Placental pericyte (primary cell): ENCODE data around the genes LRCOL1 and CHFR.

- CAGE, long polyA plus RNA, result no peak
Measured at GRCh38 chr12:131530276-131530900, 180.5 kb upstream of the SFSWAP start.

- CAGE, long polyA plus RNA, result no peak
Measured at GRCh38 chr12:131710406-131710937, 418 bp upstream of the SFSWAP start.

DNA sequence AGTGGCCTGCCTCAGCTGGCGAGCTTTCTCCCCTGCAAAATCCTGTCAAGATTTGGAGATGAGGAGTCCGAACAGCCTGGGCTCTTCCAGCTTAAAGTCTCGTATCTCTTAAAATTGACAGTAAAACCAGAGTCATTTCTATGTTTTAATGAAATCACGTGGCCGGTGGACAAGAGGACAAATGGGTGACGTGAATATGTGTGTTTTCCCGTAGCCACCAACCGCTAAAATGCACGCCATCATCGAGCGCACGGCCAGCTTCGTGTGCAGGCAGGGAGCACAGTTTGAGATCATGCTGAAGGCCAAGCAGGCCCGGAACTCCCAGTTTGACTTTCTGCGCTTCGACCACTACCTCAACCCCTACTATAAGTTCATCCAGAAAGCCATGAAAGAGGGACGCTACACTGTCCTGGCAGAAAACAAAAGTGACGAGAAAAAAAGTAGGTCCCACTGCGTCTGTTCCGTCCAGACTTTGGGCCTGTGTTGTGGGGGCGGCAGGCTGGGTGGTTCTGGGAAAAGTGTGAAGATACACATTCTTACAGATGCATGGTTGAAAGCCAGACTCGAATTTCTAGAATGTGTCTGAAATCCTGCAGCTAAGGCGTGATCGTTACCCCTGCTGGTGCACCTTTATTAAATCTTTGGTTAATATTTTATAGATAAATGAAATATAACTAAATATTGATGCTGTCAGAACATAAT lies 14.5 kb downstream of the SFSWAP start:
- CAGE, long polyA plus RNA, result no peak

DNA sequence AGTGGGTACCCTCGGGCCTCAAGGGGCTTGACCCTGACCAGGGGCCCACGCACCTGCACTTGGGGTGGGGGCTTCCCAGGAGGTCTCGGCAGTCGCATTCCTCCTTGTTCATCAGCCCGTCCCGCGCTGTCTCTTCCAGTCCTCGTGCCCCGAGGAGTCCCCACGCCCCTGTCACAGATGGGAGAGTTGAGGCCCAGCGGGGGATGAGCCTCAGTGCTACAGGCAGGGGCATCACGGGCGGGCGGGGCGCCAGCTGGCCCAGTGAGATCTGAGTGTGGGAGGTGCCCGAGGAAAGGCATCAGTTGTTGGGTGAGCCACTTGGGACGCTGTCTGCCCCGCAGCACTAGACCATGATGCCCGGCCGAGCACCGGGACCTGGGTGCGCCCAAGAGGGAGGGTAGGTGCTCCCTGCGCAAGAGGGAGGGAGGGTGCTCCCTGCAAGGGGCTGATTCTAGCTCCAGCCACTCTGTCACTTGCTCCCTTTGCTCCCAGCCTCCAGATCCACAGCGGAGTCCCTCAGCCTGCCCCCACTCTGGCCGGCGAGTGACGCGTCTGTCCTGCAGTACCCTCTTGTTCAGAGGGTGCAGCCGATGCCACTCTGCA lies 23.7 kb downstream of the MMP17 start:
- CAGE, long polyA plus RNA, result no peak

DNA sequence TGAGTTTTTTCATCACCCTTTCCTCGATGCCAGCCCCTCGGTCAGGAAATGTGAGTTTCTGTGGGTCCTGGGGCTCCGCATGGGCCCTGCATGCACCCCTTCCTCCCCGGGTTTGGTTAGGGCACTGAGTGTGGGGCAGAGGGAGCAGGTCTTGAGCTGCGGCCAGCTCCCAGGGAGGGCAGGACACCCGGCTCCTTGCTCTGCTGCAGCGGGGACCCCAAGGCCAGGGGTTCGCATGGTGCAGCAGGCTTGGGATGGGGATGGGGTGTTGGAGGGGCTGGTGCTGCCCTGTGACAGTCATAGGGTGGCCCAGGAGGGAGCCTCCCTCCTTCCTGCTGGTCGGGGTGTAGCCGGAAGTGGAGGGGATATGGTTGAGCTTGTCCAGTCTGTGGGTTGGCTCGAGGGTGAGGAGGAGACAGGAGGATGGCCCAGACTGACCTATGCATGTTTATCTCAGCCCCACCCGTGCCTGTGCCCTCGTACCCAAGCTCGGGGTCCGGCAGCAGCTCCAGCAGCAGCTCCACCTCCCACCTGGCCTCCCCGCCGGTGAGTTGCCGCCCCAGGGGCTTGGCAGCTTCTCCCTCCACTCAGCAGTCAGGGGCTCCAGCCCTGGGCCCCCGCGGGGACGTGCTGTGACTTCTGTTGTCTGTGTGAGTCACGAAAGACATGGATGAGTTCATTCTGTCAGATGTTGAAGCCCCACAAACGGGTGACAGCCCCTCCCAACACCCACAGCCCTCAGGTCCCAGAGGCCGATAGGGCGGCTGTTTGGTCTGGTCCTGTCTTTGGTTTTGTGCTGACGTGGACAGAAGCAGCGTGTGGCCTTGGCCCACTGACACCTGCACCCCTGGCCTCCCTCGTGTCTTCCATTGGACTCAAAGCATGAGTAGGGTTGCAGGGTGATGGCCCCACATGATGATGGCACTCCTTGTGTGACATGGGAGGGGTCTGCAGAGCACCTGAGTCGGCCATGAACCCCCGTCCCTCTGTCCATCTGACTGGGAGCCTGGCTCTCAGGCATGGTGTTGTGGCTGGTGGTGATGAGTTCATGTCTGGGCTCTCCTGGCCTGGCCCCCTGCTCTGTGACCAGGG lies 16.2 kb downstream of the ULK1 start:
- CAGE, long polyA plus RNA, result no peak

DNA sequence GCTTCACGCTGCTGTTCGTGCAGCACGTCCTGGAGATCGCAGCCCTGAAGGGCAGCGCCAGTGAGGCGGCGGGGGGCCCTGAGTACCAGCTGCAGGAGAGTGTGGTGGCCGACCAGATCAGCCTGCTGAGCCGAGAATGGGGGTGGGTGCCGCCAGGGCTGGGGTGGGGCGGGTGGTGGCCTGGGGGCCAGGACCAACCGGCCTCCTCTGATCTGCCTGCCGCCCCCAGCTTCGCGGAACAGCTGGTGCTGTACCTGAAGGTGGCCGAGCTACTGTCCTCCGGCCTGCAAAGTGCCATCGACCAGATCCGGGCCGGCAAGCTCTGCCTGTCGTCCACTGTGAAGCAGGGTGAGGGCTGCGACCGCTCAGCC lies 9.8 kb upstream of the PUS1 start:
- CAGE, long polyA plus RNA, result no peak

GRCh38 chr12:131921775-131922321 lies 7.2 kb upstream of the PUS1 start:
- CAGE, long polyA plus RNA, result no peak

DNA sequence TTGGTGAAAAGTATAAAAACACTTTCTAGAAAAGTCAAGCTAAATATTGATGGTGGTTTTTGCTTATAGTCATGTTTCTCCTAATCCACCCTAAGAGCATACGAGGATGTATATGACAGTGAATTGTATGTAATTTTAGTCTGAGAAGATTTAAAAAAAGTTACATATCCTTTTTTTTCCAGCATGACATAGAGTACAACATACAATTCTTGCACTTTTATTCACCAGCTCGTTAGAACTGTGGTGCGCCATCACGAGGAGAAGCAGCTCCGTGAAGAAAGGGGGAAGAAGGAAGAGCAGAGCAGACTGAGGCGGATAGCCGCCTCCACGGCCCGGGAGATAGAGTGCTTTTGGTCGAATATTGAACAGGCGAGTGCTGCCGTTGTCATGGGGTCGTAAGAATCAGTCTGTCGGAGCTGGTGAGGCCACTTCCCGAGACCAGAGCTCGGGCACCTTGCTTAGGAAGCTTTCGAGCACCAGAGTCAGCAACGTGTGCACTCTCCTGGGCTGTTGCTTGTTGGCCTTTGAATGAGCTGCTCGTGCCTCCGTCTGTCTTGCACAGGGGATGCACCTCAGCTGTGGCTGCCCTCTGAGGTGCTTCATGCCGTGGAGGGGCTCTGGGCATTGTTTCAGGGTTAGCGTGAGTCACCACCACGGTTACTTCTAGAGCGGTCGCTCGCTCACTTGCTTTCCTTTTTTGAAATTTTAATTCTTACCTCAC lies 40.2 kb downstream of the EP400 start:
- CAGE, long polyA plus RNA, result no peak

DNA sequence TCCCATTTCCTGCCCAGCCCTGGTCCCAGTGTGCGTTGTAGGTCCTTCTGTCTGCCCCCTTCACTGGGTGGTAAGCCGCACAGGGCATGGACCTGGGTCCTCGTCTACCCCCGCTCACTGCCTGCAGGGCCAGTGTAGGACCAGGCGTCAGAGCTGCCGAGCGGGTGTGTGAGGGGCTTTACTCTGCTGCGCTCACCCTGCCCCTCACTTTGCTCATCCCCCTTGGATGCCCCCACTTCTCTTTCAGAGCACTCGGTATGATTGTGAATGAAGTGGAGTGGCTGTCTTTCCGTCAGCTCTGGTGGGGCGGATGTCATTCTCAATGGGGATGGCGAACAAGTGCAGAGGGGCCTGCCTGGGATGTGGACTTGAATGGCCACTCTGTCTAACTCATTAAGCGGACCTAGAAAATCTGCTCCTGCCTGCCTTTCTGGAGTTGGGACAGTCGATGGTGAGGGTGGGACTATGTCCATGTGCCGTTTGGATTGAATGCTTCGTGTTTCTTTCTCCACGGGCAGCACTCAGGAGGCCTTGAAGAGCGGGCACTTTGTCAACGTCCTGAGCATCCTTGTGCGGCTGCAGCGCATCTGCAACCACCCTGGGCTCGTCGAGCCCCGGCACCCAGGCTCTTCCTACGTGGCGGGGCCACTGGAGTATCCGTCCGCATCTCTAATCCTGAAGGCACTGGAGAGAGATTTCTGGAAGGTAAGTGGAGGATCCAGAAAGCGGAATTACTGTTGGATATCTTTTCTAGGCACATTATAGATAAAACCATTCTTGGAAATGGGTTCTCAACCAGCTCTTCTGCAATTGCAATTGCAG lies 67.5 kb downstream of the EP400 start:
- CAGE, long polyA plus RNA, result no peak

- CAGE, long polyA plus RNA, result no peak
Measured at GRCh38 chr12:132155928-132156629, 11.8 kb downstream of the NOC4L start.

GRCh38 chr12:132205019-132205970 lies 61.0 kb downstream of the NOC4L start:
- CAGE, long polyA plus RNA, result no peak

GRCh38 chr12:132286184-132286849 lies 43.1 kb downstream of the GALNT9 start:
- CAGE, long polyA plus RNA, result no peak

DNA sequence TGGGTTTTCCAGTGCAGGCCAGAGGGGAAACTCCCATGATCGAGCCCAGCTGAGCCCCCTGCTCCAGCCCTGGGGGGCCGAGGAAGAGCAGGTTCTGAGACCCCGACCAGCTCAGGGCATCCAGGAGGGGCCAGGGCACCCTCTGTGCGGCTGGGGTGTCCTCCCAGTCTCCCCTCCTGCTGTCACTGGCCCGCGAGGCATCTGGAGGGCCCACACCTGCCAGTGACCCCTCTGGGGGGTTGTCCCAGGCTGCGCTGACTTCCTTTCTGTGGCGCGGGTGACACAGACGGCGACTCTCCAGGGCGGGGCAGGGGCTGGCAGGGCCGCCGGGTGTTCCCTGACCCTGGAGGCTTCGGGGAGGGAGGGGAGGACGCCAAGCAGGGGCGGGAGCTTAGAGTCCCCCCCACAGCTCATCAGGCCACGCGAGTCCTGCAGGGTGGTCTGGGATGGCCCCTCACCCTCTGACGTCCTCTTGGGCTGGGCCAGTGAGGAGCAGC lies 38.8 kb upstream of the FBRSL1 start:
- CAGE, long polyA plus RNA, result no peak

GRCh38 chr12:132490400-132490954 lies 526 bp downstream of the FBRSL1 start:
- CAGE, long polyA plus RNA, result no peak

DNA sequence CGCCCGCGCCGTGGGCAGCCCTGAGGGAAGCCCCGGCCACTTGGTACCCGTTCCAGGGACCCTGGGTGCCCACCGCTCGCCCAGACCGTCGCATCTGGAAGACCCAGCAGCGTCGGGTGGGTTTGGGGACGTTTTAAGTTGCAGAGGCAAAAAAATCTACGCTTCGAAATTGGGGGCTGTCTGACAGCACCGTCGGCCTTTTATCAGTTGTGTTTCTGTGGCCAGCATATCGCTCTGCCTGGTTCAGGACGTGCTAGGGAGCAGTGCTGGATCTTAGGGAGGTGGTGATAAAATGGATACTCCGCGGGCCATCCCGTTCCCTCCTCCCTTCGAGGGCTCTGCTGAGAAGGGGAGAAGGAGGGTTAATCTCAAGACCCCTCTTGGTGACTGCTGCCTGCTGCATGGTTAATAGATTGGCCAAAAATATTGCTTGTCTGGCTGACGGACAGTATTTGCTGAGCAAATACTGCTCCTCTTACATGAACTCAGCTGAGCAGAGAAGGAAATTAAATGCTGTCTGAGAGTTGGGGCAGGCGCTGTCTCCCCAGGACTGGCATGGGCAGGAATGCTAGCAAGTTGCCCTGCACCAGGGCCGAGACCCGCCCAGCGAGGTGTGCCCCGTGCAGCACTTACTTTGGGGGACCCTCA lies 1.1 kb downstream of the FBRSL1 start:
- CAGE, long polyA plus RNA, result no peak

- CAGE, long polyA plus RNA, result no peak
Measured at GRCh38 chr12:132511046-132511297, 21.0 kb downstream of the FBRSL1 start.

GRCh38 chr12:132595922-132596391 lies 14.4 kb downstream of the LRCOL1 start:
- CAGE, long polyA plus RNA, result no peak

DNA sequence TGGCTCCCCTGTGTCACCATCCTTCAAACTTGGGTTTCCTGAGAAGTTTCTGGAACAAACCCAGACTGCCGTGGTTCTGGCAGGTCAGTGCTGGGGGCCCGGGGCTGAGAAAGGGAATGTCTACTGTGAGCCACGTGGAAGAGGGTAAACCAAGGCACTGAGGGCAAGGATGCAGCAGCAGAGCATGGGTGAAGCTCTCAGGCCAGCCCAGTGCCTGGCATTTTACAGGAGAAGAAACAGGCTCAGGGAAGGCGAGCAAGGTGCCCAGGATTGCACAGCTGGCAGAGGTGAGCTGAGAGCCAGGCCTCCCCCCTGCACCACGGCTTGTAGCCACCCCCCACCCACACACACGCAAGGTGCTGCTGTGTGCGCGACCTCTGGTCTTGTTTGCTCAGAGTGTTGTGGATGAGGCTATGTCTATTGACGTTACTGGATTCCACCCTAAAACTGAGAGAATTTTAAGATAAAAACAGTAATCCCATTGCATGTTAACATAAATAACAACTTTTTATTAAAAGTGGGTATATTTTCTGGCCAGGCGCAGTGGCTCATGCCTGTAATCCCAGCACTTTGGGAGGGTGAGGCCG lies 5.4 kb downstream of the LRCOL1 start:
- CAGE, long polyA plus RNA, result no peak

- CAGE, long polyA plus RNA, result no peak
Measured at GRCh38 chr12:132610228-132611018, at the start of gene LRCOL1. Gene LRCOL1, minus strand, starts transcription at chr12:132610582.

DNA sequence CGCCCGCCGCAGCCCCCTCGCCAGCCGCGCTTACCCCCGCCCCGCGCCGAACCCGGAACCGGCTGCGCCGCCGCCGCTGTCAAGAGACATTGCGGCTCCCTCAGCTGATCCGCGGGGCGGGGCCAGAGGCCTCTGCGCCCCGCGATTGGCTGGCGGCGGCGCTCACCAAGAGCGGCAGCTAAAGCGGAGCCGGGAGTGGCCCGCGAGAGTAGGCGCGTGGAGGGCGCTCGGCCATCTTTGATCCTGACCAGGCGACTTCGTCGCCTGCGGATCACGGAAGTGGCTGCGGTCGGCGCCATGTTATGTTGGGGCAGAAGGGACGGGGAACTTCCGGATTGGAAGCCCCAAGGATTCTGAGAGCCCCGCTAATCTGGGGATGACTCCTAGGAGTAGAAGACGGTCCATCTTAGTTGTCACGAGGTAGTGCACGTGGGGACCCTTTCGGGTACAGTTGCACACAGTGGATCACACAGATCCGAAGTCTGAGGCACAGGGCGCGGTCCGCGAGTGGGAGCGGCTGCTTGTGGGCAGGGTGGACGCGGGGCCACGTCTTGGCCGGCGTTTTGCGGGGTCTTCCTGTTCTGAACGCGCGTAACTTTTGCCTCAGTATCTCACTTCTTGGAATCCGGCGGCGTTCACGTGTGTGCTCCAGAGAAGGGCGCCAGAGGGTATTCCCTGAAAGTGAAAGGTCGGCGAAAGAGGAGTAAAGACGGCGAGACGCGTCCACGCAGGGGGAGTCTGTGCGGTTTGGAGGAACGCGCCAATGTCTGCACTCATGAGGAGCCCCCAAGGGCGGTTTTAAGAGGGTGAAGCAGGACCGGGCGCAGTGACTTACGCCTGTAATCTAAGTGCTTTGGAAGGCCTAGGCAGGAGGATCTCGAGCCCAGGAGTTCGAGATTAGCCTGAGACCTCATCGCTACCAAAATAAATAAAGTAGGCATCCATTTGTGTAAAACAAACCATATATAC lies at the start of gene CHFR:
Gene CHFR, minus strand, starts transcription at position 93 of the 969 bp plus-strand sequence.
- CAGE, long polyA plus RNA, result no peak